Melanocyte of skin (primary cell): ENCODE data around the gene PPARD.

- CAGE, long polyA plus RNA, 2 experiments = no peak in any of the 2 experiments
Measured at GRCh38 chr6:34277311-34277760, 28.5 kb upstream of the SMIM29 start.

- CAGE, long polyA plus RNA, 2 experiments = no peak in any of the 2 experiments
Measured at GRCh38 chr6:34415619-34416519, 10.0 kb downstream of the RPS10 start.

- CAGE, long polyA plus RNA, 2 experiments = no peak in any of the 2 experiments
Measured at GRCh38 chr6:34416739-34417668, 8.9 kb downstream of the RPS10 start.

- CAGE, long polyA plus RNA, 2 experiments = no peak in any of the 2 experiments
Measured at GRCh38 chr6:34599823-34600713, 43.9 kb upstream of the SPDEF start.

- CAGE, long polyA plus RNA, 2 experiments = no peak in any of the 2 experiments
Measured at GRCh38 chr6:34657083-34657876, 39.3 kb downstream of the ILRUN start.

GRCh38 chr6:34695194-34695598 lies 1.4 kb downstream of the ILRUN start:
- CAGE, long polyA plus RNA, 2 experiments = no peak in any of the 2 experiments

DNA sequence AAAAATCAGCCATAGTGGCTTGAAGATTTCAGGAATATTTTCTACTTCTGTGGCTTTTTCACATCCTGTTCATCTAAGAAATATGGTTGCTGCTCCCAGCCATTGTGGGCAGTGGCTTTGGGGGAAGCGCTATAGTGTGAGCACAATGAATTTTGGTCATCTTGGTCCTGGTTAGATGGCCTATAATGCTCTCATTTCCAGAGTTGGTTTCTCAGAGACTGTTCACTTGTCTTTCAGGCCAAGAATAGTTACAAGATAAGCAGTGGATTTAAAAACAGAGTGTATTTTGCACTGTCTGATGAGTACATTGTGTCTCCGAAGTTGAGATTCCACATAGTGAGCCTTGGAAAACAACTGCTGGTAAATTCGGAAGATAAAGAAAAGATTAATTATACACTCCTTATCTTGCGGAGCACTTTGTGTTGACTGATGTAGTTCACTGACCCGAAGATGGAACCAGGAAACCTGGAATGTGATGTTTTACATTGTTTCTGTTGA lies 50.8 kb downstream of the ANKS1A start:
- CAGE, long polyA plus RNA, 2 experiments = no peak in any of the 2 experiments

DNA sequence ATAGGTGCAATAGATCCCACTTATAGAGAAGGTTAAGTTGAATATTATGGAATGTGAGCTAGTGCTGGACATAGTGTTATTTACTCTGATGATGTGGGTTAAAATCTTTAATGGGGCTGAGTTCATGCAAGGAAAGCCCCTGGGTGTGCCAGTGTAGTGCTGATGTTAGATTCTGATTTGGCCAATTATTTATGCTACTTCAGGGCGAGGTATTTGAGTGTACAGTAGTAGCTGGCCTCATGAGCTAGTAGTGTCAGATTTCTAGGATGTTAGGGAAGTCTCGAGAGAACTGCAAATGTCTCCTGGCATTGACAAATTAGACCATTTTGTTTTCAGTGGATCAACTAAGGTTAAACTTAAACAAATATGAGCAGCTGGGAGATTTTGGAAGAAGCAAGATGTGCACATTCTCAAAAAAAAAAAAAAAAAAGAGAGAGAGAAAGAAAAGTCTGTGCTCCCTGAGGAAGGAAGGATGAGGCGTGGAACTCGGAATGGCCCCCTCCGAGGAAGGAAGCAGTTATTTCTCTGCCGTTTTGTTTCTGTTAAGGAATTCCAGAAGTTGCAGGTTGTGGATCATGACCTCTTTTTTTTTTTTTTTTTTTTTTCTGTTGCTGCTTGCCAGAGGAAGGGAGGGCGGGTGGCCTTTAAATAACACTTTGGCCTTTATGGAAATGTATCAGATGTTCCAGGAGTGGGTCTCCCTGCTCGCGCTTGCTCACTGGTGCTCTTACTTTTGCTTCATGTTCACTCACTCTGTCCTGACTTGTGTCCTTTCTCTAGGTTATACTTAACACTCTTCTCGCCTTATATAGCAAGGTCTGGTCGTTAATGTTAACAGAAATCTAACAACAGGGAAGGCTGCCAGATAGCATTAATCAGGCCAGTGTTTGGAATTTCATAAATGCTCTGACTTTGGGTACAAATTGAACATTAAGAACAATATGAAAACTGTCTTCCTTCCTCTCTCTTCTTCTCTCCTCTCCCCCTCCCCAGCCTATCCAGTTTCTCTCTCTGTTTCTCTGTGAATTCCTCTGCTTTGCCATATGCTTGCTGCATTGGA lies 124.5 kb downstream of the TCP11 start:
- CAGE, long polyA plus RNA, 2 experiments = no peak in any of the 2 experiments

GRCh38 chr6:35026682-35027305 lies 114.3 kb downstream of the TCP11 start:
- CAGE, long polyA plus RNA, 2 experiments = no peak in any of the 2 experiments

DNA sequence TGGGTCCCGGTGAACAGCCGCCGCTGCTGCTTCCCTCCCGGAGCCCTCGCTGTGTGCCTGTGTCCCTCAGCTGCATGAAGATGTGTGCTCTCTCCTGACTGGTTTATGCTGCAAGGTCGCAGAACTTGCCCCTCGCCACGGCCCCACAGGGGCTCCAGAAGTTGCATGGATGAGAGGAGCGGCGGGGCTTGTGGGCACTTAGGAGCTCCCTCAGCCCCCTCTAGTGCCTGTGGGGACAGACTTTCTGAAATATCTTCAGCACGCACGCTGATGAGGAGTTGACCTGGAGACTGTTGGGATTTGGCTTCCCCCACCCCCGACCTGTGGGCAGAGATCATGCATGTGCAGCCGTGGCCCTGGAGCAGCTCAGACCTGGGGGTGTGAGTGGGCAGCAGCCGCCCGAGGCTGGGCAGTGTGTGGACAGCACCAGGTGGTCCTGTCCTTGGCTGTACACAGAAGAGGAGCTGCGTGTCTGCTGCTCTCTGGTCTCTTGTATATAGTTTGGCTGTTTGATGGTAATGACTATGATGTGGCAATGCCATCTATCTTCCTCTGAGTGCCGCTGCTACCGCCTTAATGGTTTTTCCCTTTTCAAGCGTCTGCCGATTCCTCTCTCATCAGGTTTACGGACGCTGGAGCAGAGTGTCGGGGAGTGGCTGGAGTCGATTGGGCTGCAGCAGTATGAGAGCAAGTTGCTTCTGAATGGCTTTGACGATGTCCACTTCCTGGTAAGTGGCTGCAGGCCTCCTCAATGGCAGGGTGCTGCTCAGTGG lies 81.4 kb downstream of the TCP11 start:
- CAGE, long polyA plus RNA, 2 experiments = no peak in any of the 2 experiments

- CAGE, long polyA plus RNA, 2 experiments = no peak in any of the 2 experiments
Measured at GRCh38 chr6:35079201-35080062, 61.7 kb downstream of the TCP11 start.

DNA sequence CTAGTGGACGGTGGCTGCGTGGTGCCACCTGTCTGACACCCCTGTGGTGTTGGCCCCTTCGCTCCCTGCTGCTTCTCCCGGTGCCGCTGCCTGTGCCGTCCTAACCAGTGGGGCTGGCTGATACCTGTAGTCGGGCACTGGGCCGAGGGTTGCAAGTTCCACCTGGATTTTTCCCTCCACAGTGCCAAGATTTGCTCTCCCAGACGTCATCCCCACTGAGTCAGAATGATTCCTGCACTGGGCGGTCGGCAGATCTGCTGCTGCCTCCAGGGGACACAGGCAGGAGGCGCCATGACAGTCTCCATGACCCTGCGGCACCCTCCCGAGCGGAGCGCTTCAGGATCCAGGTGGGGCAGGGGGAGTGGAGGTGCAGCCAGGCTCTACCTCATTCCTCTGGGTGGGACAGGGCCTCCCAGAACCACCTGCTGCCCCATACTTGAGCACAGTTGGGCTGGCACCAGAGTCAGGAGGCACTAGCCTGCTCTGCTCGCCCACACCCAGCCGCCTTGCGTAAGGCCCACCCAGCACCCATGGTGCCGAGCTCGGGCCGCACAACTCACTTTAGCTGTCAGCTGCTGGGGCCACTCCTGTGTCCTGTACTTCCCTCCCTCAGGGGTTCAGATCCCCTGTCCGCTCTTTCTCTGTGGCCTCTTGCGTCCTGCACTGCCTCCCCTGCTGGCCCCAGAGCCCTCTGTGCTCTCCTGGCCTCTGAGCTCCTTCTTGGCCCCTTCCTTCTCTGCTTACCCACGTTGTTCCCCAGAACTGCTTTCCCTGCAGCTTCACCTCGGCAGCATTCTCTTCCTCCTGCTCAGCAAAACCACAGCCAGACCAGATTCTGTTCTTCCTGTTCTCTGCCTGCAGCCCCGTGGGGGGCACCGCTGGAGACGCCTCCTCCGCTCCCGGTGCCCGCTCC lies 60.1 kb downstream of the TCP11 start:
- CAGE, long polyA plus RNA, 2 experiments = no peak in any of the 2 experiments

- CAGE, long polyA plus RNA, 2 experiments = no peak in any of the 2 experiments
Measured at GRCh38 chr6:35202159-35202720, 11.5 kb upstream of the SCUBE3 start.

DNA sequence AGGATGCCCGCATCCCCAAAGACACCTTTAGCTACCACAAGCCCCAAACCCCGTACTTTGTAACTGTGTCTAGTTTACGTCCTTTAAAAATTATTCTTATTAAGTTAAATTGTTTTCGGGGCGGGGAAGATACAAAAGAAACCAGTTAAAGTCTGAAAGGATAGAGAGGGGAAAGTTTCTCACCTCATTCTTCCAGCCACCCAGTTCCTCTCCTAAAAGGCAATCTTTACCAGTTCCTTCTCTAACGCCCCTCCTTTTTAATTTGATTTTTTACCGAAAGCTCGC lies 1.1 kb upstream of the ZNF76 start:
- CAGE, long polyA plus RNA, 2 experiments = no peak in any of the 2 experiments

DNA sequence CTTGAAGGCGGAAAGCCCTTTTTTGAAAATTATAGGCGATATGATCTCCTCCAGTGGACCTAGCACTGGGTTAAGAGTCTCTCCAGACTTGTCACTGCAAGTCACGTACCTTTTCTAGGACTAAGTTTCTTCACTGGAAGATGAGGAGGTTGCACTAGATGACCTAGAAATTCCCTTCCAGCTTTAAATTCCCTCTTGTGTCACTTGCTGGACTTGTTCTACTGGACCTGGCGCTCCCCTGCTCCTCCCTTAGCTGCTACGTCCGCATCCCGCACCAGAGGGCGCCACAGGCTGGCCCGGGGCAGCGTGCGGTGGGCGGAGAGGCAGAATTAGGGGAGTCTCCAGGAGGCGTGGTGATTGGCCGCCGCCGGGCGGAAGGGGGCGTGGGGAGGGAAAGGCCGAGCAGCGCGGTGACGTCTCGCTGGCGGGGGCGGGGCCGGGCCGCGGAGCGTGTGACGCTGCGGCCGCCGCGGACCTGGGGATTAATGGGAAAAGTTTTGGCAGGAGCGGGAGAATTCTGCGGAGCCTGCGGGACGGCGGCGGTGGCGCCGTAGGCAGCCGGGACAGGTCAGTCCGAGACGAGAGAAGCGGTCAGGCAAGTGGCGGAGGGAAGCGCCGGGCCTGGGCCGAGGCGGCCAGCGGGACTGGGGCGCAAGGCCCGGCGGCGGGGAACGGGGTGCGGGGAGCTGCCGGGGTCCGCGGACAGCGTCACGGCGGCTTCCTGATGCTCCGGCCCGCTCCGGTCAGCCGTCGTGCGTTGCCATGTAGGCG lies at the start of gene PPARD:
Gene PPARD, plus strand, starts transcription at position 444 of the 771 bp plus-strand sequence.
- CAGE, long polyA plus RNA, 2 experiments = no peak in any of the 2 experiments

DNA sequence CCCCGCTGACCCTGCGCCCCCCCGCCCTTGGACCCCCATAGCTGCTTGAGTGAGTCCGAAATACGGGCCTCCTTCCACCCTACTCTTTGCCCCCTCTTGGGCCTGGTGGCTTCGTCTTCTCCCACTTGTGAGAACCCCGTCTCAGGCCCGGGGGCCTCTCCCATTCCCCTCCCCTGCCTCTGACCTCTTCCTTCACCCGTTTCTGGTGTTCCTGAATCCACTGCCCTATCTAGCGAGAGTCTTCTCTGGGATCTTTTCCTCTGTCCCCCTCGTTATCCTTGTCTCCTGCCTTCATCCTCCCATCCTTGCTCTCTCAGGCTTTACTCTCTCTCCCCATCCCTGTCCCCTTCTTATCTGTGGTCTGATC lies 511 bp downstream of the PPARD start:
- CAGE, long polyA plus RNA, 2 experiments = no peak in any of the 2 experiments

- CAGE, long polyA plus RNA, 2 experiments = no peak in any of the 2 experiments
Measured at GRCh38 chr6:35348340-35349012, 6.1 kb downstream of the PPARD start.

- CAGE, long polyA plus RNA, 2 experiments = no peak in any of the 2 experiments
Measured at GRCh38 chr6:35356034-35356339, 13.6 kb downstream of the PPARD start.

DNA sequence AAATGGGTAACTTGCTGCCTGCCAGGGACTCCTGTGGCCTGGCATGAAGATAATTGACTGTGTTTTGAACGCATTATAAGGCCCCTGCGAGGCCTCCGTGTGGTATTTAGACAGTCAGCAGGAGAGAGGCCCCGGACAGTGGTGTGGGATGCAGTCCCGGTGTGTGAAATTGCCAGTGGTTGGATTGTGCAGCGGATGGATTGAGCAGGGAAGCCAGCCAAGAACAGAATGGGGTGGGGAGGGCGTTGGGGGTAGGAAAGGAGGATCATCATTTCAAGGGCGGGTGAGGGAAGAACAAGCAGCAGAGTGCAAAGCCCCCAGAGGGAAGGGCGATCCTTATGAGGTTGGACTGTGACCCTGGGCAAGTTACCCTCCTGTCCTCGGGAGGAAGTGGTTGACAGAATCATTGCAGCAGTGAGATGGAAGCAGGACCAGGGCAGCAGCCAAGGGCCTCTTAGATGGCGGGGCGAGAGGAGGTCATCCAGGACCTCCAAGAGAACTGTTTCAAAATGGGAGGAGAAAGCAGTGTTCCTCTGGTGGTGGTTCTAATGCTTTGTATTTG lies 43.4 kb downstream of the PPARD start:
- CAGE, long polyA plus RNA, 2 experiments = no peak in any of the 2 experiments

DNA sequence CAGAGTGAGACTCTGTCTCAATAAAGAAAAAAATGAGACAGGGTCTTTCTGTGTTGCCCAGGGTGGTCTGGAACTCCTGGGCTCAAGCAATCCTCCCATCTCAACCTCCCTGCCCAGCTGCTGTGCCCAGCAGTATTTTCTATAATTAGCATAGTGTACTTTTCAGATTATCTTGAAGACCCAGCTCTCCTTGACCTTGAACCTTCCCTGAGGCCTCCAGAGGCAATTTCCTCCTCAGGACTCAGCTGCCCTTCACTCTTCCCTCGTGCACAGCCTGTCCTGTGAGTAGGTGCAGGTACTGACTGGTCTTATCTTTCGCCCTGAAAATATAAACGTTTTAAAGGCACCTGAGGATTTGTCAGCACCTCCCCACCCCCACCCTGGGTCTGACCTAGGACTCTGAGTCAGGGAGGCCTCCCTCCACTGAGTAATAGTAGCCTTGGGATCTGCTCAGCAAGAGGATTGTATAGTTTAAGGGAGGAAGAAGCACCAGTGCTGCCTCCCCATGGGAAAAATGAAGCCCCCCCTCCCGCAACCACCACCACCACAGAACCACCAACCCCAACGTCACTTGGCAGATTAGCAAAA lies 54.5 kb downstream of the PPARD start:
- CAGE, long polyA plus RNA, 2 experiments = no peak in any of the 2 experiments